Amniotic epithelial cell (primary cell): Measurements from ENCODE around the genes CEL, RALGDS, GBGT1 and REXO4.

DNA sequence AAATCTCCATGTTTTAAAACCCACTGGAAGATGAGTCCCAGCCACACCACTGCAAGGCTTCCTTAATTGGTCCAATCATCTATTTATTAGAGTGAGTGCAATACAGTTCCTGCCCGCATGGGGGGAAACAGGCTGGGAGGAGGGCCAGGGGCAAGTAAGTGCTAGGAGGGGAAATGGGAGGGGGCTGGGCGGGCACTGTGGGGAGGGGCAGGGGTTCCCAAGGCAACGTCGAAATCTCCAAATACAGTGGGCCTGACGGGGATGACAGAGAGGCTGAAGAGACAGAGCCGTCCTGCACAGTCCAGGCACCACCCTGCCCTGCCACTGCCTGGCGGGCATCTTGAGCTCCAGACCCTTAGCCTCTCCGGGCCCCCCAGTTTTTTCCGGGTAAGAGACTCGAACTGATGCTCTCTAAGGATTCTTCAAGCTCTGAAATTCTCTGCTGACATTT lies 98.7 kb downstream of the GTF3C4 start:
- RRBS = no CpG with 5 or more reads among the region's 10 CpGs

- RRBS = no CpG with 5 or more reads among the region's 12 CpGs
These were observed 71.0 kb downstream of the AK8 start for GRCh38 chr9:132806954-132807587.

- RRBS = no CpG with 5 or more reads among the region's 10 CpGs
These were observed 57.4 kb downstream of the AK8 start for GRCh38 chr9:132820612-132821163.

GRCh38 chr9:132942505-132943141 lies 1.8 kb downstream of the TSC1 start:
- RRBS = no CpG with 5 or more reads among the region's 5 CpGs

- RRBS = no CpG with 5 or more reads among the region's 12 CpGs
These were observed 7.8 kb upstream of the GFI1B start for GRCh38 chr9:132970576-132971288.

GRCh38 chr9:133019619-133020750 lies 10.8 kb upstream of the GTF3C5 start:
- RRBS = no CpG with 5 or more reads among the region's 21 CpGs

DNA sequence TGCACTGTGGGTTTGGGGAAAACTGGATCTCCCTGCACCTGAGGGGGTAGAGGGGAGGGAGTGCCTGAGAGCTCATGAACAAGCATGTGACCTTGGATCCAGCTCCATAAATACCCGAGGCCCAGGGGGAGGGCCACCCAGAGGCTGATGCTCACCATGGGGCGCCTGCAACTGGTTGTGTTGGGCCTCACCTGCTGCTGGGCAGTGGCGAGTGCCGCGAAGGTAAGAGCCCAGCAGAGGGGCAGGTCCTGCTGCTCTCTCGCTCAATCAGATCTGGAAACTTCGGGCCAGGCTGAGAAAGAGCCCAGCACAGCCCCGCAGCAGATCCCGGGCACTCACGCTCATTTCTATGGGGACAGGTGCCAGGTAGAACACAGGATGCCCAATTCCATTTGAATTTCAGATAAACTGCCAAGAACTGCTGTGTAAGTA lies at the start of gene CEL:
TSS of gene CEL (plus strand) at position 135 of the 432 bp plus-strand sequence.
- RRBS = no CpG with 5 or more reads among the region's 10 CpGs

DNA sequence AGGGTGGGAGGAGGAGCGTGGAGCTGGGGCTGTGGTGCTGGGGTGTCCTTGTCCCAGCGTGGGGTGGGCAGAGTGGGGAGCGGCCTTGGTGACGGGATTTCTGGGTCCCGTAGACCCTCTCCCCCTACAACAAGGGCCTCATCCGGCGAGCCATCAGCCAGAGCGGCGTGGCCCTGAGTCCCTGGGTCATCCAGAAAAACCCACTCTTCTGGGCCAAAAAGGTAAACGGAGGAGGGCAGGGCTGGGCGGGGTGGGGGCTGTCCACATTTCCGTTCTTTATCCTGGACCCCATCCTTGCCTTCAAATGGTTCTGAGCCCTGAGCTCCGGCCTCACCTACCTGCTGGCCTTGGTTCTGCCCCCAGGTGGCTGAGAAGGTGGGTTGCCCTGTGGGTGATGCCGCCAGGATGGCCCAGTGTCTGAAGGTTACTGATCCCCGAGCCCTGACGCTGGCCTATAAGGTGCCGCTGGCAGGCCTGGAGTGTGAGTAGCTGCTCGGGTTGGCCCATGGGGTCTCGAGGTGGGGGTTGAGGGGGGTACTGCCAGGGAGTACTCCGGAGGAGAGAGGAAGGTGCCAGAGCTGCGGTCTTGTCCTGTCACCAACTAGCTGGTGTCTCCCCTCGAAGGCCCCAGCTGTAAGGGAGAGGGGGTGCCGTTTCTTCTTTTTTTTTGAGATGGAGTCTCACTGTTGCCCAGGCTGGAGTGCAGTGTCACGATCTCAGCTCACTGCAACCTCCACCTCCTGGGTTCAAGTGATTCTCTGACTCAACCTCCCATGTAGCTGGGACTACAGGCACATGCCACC lies 5.1 kb downstream of the CEL start:
- RRBS = no CpG with 5 or more reads among the region's 24 CpGs

- RRBS = 96% methylated on average over 3 of the region's 8 CpGs
These were observed 18.7 kb downstream of the RALGDS start for GRCh38 chr9:133102431-133102668.

DNA sequence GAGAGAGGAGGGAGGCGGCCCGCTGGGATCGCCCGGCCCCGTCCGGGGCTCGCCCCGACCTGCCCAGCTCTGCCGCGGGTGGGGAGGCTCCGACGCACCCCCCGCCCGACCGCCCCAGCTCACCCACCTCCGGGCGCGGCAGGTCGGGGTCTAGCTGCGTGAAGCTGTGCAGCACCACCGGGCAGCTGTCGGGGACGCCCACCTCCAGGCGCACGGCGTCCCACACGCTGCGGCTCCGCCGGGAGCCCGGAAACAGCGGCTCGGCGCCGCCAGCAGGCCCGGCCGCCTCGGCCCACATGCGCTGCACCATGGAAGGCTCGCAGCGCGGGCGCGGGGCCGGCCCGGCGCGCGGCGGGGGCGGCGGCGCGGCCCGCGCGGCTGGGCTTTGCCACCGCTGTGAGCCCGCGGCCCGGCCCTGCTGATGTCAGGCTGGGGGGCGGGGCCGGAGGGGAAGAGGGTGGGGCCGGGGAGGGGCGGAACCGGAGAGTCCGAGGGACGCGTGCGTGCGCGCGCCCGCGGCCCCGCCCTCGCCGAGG lies at the start of gene RALGDS:
TSS of gene RALGDS (minus strand) at position 396 of the 536 bp plus-strand sequence.
- RRBS = 1% methylated on average over 56 of the region's 78 CpGs

DNA sequence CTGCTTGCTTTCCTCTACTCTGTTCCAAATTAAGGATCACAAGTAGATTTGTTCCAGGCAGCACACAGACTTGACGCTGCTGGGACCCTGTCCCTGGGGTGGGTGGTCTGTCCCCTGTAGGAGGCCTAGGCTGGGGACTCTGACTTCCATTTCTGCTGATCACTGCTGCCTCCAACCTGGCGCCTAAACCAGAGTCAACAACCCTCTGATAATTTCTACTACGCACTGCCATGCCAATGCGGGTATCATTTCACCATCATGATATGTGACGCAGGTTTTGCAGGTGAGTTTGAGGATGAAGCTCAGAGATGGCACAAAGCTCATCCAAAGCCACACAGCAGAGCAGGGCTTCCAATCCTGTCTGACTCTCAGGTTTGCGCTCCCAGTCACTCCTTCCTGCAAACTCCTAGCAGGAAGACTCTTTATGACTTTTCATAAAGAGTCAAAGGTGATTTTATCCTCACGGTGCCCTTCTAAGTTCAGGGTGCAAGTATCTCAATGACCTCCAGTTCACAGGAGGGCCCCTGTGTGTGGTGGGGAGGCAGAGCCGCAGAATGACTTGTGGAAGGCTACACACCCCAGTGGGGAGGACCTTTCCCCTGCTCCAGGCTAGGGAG lies 13.6 kb upstream of the RALGDS start:
- RRBS = no CpG with 5 or more reads among the region's 8 CpGs

DNA sequence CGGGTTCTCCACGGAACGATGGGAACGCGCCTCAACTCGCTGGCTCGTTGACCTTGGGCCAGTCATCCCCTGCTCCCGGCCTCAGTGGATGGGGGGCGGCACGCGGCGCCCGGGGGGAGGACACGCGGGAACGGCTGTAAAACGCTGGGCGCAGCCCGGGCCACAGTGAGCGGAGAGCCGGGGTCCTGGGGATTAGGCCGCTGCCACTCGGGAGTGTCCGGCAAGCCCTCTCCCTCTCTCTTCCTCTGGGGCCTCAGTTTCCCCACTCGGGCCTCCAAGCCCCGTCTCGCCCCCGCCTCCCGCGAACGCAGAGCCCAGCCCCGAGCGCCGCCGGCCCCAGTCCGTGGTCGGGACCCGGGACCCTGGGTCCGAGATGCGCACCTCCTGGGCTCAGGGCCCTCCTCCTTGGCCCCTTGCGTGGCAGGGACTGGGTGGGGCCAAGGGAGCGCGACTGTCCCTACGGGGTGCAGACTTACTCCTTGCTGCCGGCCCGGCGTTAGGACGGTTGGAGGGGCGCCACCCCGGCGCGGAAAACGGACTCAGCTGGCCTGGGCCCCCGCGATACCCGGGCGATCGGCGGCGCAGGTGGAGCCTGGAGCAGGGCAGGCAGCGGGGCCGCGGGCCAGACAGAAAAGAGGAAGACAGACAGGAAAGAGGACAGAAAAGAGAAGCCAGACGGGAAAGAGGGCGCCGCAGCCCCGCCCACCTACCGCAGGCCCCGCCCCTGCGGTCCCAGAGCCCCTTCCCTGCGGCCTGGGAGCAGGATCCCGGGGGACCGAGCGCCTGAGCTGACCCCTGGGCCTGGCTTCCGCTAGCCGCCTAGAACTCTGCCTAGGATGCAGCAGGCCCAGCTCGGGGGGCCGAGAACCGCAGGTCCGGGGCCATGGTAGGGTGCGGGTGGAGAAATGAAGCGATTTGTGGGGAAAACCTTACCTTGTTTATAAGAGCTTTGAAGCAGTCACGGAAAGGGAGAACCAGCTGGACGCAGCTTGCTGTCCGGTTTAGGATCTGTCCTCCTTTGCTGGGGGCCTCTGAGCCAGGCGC lies at the start of gene GBGT1:
TSS of gene GBGT1 (minus strand) at position 637 of the 1,044 bp plus-strand sequence.
- RRBS = 9% methylated on average over 33 of the region's 86 CpGs

- RRBS = no CpG with 5 or more reads among the region's 14 CpGs
These were observed 62.9 kb downstream of the SURF6 start for GRCh38 chr9:133272901-133273725.

- RRBS = 81% methylated on average over 3 of the region's 14 CpGs
These were observed 1.7 kb downstream of the SURF1 start for GRCh38 chr9:133354333-133355227.

GRCh38 chr9:133417303-133418632 lies at the start of gene REXO4:
Gene REXO4 (minus strand): TSS chr9:133418010.
- RRBS = 2% methylated on average over 34 of the region's 87 CpGs

DNA sequence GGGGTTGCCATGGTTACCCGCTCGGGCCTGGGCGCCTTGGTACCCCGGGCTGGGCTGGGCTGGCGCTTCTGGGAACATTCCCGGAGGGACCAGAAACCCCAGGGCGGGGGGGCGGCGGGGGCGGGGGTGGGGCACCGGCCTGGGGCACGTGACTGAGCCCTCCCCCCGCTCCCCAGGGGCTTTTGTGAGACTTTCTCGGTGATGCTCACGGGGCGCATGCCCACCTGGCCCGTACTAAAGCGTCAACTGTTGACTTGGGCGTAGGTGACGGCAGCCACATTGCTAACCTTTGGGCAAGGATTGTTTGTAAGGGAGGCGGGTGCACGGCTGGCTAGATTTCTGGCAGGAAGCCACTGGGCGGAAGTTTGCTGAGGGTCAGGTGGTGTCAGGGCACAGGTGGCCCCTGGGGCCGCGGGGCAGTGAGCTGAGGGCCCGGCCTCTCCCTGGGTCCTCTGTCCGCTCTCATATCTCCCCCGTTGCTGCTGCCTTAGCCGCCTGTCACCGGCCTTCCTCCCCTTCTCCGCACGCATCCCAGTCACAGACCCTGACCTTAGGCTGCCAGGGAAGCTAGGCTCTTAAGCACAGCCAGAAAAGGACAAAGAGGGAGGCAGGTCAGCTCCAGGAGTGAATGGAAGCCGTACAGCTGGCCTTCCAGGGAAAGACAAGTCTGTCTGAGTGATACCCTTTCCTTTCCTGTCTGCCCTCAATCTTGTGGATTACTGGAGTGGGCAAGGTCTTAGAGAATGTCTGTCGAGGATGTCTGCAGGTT lies 765 bp downstream of the CACFD1 start:
- RRBS = 4% methylated on average over 16 of the region's 34 CpGs

- RRBS = 25% methylated on average over 3 of the region's 25 CpGs
These were observed 2.8 kb upstream of the MYMK start for GRCh38 chr9:133527420-133528166.

GRCh38 chr9:133584372-133585290 lies 24.6 kb downstream of the FAM163B start:
- RRBS = 15% methylated on average over 8 of the region's 25 CpGs

DNA sequence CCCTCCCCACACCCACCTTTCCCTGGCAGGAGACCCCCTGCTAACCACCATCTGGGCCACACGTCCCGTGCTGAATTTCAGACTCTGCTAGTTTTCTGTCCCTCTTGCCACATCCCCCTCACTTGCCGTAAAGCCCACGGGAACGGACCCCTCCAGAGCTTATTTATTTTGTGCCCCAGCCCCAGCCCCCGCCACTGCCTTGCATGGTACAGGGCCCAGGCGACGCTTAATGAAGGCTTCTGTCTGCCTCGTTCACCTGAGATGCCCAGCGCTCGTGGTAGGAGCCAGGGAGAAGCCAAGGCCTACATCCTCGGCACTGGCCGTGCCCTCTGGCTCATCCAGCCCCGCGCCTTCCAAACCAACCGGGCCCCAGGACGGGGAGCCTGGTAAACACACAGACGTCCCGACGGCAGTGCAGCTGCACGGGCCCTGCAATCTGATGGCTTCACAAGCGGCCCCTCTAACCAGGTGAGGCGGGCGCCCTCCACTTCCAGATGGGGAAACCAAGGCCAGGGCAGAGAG lies 23.8 kb downstream of the FAM163B start:
- RRBS = no CpG with 5 or more reads among the region's 24 CpGs